NT2/D1 (cell line): ENCODE results near the genes FOS, TTLL5 and TGFB3.

- RRBS, 2 experiments, result no CpG with 5 or more reads among the region's 4 CpGs
These were observed 14.7 kb upstream of the FOS start for GRCh38 chr14:75263839-75264457.

- RRBS, 2 experiments, result 0 to under 1% methylated on average over 16 to 30 of the region's 97 CpGs
These were observed at the start of gene FOS for GRCh38 chr14:75277988-75279234. Gene FOS (plus strand): TSS chr14:75278828.

DNA sequence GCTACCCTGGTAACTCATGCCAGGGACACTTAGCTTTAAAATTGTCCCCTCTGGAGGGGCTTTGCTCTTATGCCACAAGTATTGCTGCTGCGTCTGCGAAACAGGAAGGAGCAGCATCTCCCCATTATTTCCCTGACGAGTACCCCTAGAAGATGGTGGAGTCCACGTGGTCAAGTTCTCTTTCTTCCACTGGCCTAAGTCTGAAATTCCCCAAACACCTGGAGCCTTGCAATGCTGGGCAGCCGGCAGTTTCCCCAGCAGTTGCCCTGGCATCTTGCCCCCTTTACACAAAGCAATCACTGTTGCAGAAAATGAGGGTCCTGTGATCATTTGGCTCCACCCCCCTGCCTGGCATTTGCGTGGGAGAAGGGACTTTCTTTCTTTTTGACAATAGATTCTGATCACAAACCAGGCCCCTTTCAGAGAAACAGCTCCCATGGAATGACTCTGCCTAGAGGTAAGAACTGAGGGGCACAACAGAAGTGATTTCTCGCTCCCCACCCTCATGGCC, 56.9 kb downstream of the FOS start:
- RRBS, 2 experiments, result no CpG with 5 or more reads among the region's 7 CpGs

DNA sequence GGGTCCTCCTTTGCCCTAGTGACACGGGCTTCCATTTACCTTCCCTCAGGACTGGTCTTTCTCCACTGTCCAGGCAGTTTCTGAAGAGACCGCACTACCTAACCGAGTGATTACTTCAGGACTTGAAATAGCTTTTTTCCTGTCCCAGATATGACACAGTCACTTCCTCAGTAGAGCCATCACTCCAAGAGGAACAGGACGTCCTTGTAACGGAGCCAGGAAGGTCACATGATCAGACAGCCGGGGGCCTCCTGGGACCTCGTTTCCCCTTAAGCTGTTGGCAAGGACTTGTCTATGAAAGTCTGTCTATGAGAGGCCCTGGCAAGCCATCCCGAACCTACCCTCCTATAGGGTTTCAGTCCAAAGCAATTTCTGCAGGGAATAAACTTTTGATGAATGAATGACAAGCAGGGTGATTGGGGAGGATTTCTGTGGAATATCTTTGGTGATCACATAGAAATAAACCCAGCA, 62.4 kb downstream of the FOS start:
- RRBS, 2 experiments, result no CpG with 5 or more reads among the region's 8 CpGs

- RRBS, 2 experiments, result no CpG with 5 or more reads among the region's 8 CpGs
These were observed 46.4 kb downstream of the JDP2 start for GRCh38 chr14:75474188-75474753.

GRCh38 chr14:75578030-75578286, 462 bp upstream of the FLVCR2 start:
- RRBS, 2 experiments, result 2 to 3% methylated on average over 5 to 7 of the region's 12 CpGs

DNA sequence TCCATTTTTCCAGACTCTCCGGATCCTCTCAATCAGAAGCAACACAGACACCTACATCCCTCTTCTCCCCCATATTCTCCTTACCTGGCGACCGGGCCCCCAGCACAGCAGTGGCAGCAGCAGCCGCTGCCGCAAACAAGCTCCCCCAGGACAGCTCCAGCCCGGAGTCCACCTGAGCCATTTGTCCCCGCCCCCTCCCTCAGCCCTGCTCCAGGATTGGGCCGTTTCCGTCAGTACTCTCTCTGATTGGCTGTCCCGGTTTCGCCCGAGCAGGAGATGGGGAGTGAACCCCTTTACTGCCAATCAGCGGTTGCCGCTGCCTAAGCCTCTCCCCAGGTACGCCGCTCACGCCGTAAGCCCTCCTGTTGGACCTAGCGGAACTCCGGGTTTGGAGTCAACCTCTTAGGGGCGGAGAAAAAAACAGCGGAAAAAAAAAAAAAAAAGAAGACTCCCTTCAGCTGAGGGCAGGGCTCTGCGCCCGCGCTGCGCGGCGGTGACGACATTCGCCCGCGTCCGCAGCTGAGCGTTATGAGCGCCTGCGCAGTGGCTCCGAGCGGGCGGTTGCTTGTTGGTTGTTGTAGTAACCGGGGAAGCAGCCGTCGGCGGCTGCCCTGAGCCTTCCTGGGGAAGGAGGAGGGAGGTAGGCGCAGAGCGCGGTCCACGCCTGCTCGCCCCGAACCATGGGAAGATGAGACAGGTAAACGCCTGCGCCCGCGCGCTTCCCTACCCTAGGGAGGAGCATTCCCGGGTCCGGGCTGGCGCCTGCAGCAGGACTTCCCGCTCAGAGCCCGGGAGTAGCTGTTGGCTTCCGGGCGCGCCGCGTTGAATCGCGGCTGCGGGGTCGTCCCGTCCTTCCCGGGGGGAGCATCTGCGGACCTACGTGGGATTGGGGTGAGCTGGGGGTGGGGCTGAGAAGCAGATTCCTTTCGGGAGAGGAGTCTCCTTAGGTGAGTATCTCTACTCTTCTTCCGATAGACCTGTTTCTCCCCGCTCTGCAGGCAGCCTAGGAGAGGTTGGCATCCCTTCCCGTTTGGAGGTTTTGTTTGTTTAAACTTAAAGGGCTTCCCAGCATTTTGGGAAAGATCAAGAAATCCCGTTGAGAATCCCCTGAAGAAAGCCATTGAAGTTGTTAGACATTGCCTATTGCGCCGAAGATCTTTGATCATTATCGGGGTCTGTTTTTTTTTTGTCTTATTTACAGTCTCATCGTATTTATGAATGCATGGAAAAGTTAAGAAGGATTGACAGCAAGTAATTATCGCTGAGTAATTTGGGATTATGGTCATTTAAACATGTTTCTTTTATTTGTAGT, at the start of gene TTLL5:
Gene TTLL5, plus strand, starts transcription at position 556 of the 1,312 bp plus-strand sequence.
- RRBS, 2 experiments, result under 1 to 1% methylated on average over 22 to 23 of the region's 82 CpGs

GRCh38 chr14:75867777-75868369, 113.9 kb downstream of the TGFB3 start:
- RRBS, 2 experiments, result no CpG with 5 or more reads among the region's 7 CpGs

DNA sequence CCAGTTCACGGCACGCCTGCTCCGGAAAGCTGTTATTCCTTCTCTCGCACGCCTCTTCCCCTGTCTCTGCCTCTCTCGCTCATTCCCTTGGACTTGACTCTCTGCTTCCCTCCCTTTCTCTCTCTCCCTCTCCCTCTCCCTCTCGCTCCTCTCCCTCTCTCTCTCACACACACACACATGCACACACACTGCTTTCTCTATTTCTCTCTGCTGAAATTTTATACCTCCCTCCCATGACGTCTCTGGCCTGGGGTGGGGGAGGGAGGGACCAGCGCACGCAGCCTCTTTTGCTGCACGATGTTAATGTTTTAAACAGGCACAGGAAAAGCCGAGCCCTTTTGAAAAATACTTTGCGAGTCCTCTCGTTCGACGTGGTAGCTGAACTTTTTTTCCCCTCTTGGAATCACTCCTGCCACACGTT, at the start of gene TGFB3:
Gene TGFB3, minus strand, starts transcription at position 193 of the 421 bp plus-strand sequence.
- RRBS, 2 experiments, result no CpG with 5 or more reads among the region's 17 CpGs

GRCh38 chr14:75994943-75996202, 9.8 kb downstream of the IFT43 start:
- RRBS, 2 experiments, result no CpG with 5 or more reads among the region's 19 CpGs

DNA sequence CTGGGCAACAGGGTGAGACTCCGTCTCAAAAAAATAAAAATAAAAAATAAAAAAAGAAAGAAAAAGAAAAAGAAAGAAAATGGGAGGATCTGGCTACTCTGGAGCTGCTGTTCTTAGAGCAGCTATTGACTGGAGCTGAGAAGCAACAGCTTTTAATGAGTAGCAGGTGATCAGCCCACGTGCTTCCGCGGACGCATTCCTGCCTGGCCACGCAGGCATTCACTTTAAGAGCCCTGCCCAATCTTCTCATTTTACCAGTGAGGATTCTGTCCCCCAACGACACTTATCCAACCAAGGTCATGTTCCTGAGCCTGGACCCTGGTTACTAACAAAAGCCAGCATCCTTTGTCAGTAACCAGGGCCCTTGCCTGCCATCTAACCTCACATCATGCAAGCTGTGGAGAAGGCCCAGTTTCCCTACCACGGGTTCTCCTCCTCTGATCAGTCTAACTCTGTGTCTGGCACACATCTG, 61.1 kb upstream of the GPATCH2L start:
- RRBS, 2 experiments, result no CpG with 5 or more reads among the region's 8 CpGs

DNA sequence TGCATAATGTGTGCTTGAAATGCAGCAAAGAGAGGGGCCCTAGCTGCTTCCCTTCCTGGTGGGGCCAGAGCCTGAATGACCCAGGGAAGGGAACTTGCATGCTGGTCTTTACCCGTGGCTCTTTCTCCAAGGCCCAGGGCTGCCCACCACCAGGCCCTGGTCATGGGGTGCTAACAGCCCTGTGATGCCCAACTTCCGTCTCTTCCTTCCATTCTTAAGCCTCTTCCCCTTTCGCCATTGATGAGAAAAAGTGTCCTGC, 49.9 kb upstream of the GPATCH2L start:
- RRBS, 2 experiments, result no CpG with 5 or more reads among the region's 3 CpGs

DNA sequence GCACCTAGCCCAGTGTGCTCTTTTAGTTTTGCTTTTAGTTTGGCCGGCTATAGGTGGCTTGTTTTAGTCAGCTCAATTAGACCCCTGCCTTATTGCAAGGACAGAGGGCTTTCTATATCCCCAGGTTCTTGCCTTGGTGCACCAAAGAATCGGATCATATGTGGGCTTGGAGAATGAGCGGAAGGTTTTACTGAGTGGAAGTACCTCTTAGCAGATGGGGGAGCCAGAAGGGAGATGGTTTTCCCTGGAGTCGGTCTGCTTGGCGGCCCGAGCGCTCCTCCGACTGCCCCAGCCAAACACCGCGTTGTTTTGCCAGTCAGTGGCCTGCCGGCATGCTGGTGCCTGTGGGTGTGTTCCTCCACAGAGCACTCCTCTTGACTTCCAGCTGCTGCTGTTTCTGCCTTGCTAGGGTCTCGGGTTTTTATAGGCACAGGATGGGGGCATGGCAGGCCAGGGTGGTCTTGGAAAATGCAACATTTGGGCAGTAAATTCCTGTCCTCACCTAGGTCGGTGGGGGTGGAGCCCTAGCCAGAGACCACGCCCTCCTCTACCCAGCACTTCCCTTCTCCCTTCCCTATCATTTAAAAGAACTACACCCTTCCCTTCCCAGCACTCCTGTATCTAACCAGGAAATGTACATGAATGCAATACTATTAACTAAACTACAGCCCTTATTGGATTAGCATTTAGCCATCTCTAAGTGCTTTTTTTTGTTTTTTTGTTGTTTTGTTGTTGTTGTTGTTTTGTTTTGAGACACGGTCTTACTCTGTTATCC, 34.8 kb upstream of the VASH1 start:
- RRBS, 2 experiments, result no CpG with 5 or more reads among the region's 15 CpGs

DNA sequence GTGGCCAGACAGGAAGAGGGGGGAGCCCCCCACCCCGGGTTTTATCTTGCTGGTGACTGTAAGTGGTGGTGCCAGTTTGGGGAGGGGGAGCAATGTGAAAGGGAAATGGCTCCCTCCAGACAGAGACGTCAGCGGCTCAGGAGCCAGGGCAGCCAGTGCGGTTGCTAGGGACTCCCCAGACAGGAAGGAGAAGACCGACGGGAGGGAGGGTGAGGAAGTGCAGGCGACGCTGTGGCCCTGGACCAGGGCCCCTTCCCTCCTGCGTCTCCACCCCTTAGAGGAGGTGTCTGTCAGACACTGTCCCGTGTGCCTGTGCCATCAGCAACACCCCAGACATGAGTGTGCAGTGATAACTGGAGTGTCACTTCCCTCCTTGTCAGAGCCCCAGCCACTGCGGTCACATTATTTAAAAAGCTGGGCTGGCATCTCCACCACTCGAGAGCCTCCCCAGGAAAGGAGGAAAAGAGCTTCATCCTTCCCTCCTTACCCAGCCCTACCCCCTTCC, 7.0 kb downstream of the VASH1 start:
- RRBS, 2 experiments, result no CpG with 5 or more reads among the region's 12 CpGs

- RRBS, 2 experiments, result no CpG with 5 or more reads among the region's 11 CpGs
These were observed 13.2 kb downstream of the VASH1 start for GRCh38 chr14:76774389-76774963.

DNA sequence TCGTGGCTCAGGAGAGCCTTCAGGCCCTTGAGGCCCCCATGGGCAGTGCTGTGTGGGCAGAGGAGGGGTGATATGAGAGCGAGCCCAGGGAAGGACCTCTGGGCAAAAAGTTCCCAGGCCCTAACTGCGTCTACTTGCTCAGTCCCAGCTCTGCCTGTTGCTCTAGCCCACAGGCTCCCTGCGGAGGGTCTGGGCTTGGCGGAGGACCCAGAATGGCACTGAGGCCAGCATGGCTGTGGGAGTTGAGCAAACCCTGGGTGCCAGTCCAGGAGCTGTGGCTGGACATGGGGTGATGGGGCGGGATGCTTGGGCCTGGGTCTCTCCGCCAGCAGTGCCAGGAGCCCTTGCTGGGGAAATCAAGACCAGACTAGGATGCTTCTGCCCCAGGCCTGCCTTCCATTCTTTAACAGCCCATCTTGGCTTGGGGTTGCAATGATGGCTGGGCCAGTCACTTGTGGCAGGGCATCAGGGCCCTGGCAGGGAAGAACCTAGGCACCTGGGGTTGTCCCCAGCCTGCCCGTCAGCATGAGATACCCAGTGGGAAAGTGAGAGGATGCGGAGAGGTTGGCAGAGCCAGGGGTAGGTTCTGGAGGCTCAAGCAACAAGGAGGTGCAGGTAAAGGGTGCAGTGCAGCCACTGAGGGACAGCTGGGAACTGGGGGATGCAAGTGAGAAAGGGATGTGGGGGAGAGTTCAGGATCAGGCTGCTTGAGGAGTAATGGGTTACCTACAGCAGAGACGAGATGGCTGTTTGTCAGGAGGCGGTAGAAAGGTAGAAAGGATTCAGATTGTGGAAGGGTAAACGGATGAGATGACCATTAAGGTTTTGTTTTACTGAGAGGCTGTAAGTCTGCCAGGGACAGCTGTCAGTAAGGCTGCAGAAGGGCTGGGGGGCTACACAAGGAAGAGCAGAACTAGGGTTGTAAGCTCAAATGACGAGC, 18.6 kb downstream of the VASH1 start:
- RRBS, 2 experiments, result no CpG with 5 or more reads among the region's 13 CpGs

- RRBS, 2 experiments, result no CpG with 5 or more reads among the region's 15 CpGs
These were observed 21.1 kb downstream of the VASH1 start for GRCh38 chr14:76781961-76783127.

- RRBS, 2 experiments, result no CpG with 5 or more reads among the region's 12 CpGs
These were observed 1.8 kb downstream of the ANGEL1 start for GRCh38 chr14:76810660-76811452.

DNA sequence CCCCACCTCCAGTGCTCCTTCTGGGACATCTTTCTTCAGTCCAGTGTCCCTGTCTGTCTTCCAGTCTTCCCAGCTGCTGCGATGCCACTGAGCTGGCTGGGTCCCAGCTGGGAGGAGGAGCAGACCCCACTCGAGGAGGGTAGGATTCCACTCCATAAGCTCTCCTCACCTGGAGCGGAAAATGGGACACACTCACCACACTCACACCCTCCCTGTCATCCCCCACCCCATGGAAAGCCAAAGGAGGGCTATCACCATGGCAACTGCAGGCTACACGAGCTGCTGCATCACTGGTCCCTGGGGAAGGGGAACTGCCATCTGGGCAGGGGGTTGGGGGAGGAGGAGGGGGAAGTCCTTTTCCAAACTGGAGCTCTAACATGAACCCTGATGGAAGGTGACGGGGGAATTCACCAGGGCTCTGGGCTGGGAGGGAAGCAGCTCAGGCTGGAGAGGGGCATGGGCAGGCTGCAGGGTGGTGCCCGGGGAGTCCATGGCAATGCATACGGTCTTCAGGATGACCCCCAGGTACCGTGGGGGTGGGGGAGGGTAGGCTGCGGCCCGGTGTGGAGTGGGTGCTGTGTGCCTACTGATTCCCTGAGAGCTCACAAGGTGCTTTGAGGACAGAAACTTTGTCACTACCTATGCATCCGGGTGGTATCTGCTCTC, 94.4 kb downstream of the LRRC74A start:
- RRBS, 2 experiments, result 89 to 92% methylated on average over 6 of the region's 11 CpGs